HCT116 (cell line): ENCODE data around the gene LBR.

- RRBS, result 3% methylated on average over 7 of the region's 41 CpGs
These were observed 654 bp downstream of the FBXO28 start for GRCh38 chr1:224114373-224115157.

DNA sequence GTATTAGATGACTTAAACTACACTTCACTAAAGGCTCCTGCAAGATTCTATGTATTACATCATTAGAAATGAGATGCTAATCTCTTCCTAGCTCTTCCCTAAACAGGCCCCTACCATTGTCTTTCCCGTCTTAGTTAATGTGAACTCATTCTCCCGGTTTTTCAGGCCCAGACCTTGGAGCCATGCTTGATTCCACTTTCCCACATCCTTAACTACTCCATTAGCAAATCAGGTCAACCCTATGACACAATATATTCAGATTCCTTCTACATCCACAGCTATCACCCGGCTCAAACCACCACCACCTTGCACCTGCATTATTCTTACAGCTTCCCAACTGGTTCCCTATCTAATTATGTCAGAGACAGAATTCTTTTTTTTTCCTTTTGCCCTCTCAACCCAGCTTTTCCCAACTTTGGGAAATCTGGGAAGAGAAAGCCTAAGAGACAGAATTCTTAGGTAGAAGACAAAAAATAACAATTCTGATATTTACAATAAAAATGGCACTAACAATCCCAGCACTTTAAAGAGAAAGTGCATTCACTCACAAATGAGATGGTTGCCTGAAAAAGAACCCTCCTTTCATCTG, 73.2 kb downstream of the NVL start:
- RRBS, result no CpG with 5 or more reads among the region's 3 CpGs

DNA sequence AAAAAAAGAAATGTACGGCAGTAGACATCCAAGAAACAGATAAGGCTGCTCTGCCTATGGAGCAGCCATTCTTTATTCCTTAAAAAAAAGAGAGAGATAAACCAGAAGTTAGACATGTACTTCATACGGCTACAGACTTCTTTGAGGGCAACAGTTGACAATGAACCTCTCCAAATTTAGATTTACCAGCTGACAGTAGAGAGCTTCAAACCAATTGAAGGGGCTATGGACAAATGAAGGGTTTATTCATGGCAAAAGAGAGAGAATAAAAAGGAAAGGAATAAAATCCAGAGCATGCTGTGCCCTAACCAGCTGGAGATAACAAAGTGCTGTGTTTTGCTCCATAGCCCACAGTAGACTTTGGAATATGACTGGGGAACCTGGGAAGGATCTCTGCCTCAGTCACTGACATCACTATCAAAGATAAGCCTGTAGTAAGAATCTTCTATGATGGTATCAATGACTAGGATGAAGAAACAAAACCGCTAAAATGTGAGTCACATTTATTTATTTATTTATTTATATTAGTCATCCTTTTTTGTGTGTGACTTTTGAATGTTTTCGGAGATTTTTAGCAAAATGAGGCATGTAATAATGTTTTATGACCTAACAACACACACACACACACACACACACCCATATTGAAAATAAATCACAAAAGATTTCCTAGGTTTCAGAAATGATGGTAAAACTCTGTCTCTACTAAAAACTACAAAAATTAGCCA, 56.4 kb downstream of the NVL start:
- RRBS, result no CpG with 5 or more reads among the region's 4 CpGs

GRCh38 chr1:224340938-224341509, 11.1 kb upstream of the NVL start:
- RRBS, result no CpG with 5 or more reads among the region's 27 CpGs

- RRBS, result no CpG with 5 or more reads among the region's 1 CpG
These were observed 10.8 kb downstream of the WDR26 start for GRCh38 chr1:224423796-224424168.

DNA sequence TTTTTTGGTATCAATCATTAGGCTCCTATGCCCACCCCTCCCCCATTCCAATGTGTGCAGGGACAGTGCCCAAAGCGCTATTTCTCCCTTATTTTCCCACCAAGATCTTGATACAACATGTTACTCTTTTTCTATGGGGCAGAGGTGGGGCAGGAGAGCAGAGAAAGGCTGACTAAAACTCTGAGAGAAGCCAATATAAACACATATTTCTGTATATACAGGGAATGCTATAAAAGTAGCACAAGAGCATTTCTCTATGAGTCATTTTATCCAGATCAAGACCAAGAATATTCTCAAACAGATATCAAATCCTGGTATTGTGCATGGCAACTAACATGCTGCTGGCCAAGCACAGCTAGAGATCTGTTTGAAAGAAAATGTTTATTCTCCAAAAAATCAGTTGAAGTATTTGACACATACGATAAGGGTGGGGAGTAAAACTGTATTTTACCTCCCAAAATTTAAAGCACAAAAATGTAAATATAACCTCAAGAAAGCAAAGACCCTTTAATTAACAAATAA, 7.2 kb downstream of the WDR26 start:
- RRBS, result no CpG with 5 or more reads among the region's 2 CpGs

- RRBS, result no CpG with 5 or more reads among the region's 10 CpGs
These were observed 20.0 kb upstream of the WDR26 start for GRCh38 chr1:224454256-224455313.

DNA sequence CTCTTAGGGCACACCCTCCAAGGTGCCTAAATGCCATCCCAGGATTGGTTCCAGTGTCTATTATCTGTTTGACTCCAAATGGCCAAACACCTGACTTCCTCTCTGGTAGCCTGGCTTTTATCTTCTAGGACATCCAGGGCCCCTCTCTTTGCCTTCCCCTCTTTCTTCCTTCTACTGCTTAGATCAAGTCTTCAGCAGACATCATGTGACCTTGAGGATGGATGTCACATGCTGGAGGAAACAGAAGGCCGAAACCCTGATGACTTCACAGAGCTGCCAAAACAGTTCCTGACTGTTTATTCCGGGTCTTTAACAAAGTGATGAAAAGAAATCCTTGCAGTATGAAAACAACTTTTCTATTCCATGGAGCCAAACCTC, 24.4 kb upstream of the WDR26 start:
- RRBS, result no CpG with 5 or more reads among the region's 2 CpGs

DNA sequence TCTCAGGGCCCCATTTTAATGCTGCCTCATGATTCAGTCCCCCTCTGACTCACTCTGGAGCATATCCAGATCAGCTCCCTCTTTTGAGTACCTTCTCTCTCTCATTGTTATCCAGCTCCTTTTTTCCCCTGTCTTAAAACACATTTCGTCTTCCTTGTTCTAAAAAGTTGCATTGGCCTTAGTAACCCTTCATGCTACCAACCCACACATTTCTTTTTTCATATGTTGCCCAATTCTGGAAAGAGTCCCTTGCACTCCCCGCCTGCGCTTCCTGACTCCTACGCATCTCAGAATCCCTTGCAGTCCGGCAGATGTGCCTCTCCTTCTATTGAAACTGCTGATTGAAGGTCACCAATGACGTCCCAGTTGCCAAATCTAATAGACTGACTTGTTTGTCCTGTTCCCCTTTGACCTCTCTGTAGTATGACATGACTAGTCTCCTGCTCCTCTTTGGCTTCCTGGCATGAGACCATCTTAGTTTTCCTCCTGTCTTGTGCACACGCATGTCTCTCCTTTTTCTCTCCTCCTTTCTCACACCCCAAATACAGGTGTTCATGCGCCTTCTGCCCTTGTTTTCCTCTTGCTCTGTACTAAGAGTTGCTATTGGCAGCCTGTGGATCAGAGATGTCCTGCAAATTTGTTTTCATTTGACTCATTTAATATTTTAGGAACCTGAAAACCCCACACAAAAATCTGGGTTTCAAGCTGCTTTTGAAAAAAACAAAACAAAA, 92.3 kb downstream of the CNIH3 start:
- RRBS, result no CpG with 5 or more reads among the region's 8 CpGs

DNA sequence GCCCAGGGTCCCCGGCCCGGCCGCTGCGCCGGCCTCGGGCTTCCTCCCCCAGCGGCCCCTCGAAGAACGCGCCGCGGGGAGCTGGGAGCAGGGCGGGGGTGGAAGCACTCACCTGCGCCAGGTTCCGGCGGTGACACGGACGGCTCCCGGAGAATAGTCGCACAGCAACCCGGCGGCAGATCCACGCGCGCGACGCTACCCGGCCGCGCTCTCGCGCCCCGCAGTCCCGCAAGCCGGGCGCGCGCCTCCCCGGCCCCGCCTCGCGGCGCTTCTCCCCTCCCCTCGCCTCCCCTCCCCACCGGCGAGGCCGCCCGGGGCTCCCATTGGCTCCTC, at the start of gene LBR:
Gene LBR, minus strand, starts transcription at position 197 of the 333 bp plus-strand sequence.
- RRBS, result 1% methylated on average over 14 of the region's 48 CpGs

DNA sequence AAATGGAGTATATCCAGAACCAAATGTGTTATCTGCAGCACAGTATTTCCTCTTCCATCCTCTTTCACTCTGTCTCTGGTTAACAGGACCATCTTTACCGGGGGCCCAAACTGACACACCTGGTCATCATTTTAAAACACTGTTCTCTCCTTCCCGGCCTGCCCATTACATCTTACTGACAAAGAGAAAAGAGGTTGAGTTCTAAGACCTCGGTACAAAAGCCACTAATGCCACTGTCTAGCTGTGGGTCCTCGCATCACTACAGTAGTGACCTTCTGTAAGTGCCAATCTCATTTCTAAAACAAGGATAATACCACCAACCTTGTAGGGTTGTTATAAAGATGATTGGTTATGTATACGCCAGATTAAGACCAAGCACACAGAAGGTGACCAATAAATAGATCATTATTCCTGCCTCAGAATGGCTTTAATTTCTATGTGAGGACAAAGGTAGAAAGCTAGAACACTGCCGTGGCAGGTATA, 103.6 kb downstream of the ENAH start:
- RRBS, result 100% methylated on average over 1 of the region's 6 CpGs

- RRBS, result no CpG with 5 or more reads among the region's 1 CpG
These were observed 12.4 kb downstream of the SRP9 start for GRCh38 chr1:225789980-225790572.

GRCh38 chr1:225820596-225821124, 10.7 kb downstream of the EPHX1 start:
- RRBS, result no CpG with 5 or more reads among the region's 3 CpGs

DNA sequence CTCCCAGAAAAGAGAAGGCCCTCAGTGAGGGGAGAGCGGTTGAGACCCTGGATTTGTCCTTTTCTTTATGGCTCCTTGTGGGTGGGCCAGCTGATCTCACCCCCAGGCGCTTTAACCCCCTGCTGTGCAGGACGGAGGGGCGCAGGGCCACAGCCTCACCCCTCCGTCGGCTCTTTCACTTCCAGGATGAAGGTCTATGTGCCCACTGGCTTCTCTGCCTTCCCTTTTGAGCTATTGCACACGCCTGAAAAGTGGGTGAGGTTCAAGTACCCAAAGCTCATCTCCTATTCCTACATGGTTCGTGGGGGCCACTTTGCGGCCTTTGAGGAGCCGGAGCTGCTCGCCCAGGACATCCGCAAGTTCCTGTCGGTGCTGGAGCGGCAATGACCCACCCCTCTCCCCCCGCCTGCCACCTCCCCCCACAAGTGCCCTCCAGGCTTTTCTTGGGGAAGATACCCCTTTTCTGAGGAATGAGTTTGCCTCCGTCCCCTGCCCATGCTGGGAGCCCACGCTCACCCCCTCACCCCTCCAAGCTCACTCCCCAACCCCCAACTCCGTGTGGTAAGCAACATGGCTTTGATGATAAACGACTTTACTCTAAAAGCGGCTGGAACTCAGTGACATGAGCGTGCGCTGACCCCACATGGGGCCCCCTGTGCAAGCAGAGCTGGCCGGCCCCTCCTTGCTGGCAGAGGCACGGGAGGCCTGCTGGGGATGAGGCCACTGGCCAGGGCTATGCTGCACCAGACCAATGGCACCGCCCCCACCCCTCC, 35.2 kb downstream of the EPHX1 start:
- RRBS, result no CpG with 5 or more reads among the region's 25 CpGs

DNA sequence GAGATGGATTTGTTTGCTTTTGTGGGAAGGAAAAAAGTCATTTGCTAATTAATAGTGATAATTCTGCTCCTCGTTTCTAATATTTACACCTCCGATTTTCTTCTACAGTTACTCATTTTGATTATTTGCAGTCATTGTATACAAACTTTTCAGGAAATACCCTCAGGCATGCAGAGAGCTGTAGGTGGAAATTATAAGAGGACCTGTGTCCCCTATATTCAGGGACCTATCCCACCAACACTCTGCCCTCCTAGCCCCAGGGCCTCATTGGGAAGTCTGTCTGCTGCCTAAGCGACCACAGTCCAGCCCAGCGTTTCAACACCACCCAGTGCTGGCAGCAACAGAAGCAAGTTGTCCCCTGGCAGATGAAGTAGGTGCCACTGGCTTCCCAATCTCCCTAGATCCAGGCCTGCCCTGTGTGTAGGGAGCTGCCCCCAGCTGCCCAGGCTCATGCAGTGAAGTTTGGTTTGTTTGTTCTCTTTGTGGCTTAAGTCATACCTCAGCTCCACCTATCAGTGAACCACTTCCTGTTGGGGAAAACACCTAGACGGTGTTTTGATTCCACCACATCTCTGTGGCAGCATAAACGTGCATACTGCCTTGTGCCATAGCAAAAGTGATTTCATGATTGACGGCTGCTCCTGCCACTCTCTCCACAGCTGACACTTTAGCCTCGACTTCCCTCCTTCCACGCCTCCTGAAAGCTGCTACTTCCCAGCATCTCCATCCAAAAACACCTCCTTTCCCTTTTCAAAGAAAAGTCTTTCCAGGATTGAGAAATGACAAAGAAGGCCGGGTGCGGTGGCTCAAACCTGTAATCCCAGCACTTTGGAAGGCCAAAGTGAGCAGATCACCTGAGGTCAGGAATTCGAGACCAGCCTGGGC, 8.1 kb upstream of the LEFTY1 start:
- RRBS, result no CpG with 5 or more reads among the region's 12 CpGs

- RRBS, result no CpG with 5 or more reads among the region's 4 CpGs
These were observed 3.6 kb upstream of the SDE2 start for GRCh38 chr1:226002686-226003243.

- RRBS, result no CpG with 5 or more reads among the region's 37 CpGs
These were observed 1.1 kb downstream of the H3-3A start for GRCh38 chr1:226063380-226064187.

GRCh38 chr1:226073072-226074440, 11.0 kb downstream of the H3-3A start:
- RRBS, result no CpG with 5 or more reads among the region's 12 CpGs

GRCh38 chr1:226115353-226115636, 52.8 kb downstream of the H3-3A start:
- RRBS, result no CpG with 5 or more reads among the region's 14 CpGs

DNA sequence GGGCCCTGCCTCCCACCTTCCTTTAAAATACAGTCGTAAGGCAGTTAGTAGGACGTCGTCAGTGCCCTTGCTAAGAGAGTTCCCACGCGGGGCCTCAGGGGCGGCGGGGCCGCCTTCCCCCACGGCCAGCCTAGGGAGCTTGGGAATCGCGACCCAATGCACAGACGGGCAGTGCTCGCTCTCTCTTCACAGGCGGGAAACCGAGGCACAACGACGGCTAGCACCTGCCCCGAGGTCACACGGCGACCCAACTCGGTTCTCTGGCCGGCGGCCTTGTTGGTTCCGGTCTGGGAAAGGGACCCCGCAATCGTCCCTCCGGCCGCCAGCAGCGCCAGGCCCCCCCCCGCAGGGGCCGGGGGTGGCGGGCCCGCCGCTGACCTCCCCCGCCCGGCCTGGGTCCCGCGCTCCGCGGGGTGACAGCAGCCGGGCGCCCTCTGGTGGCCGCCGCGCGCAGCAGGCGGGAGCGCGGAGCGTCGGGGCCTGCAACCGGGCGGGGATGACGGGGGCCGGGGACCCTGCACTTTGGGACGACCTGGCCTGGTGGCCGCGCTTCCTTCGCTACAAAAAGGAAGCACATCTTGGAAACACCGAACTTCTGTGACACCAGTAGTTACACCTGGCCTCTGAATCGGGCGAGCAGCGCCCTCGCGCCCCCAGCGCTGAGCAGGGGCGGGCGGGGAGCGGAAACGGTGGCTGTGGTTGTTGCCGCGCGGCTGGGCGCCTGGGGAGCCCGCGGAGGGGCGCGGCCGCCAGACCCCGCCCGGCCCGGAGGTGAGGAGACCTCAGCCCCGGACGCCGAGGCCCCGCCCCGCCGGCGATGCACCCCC, 58.9 kb downstream of the H3-3A start:
- RRBS, result 1% methylated on average over 26 of the region's 89 CpGs